GM12891 (cell line): ENCODE measurements around the gene TIGD6.

GRCh38 chr5:149152210-149152978 lies 11.1 kb downstream of the ABLIM3 start:
- RRBS: no CpG with 5 or more reads among the region's 2 CpGs

DNA sequence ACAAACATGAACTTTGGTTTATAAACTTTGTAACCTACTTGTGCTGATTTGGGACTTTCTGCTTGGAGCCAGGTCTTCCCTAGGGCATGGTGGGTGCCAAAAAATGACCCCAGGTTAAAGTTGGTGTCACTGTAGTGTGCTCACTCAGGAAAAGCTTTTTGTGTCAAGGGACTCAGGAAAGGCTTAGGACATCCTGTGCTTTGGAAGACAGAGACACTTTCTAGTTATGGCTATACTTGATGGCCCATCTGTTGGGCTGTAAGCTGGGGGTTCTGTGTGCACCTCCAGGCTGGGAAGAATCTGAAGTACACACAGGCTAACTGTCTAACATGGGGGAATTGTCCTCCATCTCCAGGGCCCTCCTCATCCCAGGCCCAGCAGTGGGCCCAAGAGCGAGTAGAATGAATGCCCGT lies 19.2 kb downstream of the ABLIM3 start:
- RRBS: no CpG with 5 or more reads among the region's 2 CpGs

DNA sequence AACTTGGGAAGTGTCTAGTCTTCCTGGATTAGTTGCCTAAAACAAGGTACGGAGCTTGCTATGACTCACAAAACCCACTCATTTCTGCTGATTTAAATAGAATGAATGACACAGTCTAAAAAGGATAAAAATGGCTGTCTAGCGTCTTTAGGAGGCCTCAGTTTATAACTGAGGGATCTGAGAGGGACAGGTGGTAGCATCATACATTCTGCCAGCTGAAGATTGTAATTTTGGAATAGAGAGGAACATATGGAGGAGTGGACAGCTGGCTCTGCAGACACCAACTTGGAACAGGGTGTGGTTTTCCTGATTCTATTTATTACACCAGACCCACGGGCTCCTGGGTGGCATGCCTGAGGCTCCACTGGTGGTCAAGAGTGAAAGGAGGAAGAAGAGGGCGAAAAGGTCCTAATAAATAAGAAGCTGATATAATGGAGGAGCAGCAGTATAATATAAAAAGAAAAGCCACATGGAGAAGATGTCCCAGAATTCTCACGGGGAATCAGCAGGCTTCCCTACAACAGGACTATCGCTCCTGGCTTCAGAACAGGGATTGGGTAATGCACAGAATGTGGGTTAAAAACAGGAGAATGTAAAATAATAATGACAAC lies 62.8 kb downstream of the ABLIM3 start:
- RRBS: no CpG with 5 or more reads among the region's 6 CpGs

DNA sequence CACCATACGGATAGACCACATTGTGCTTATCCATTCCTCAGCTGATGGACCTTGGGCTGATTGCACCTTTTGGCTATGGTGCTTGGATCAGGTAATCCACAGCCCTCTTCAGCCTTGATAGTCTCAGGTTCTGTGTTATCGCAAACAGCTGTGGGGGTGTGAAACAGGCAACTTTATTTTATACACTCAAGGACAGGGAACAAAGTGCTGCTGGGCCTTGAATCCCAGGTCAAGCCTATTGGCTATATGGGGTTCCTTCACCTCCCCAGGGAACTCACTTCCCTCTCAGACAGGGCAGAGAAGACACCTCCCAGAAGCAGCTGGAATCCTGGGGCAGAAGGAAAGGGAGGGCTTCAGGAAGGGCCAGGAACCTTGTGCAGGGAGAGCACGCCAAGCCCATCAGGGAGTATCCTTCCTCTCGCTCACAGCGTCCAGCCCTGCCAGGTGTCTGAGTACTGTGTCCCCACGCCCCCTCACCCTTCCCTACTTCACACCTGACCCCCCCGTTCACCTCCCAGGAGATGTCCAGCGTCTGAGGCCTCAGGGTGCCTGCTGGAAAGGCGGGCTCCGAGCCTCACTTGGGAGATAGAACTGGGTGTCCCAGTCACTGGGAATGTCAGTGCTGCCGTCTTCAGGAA lies 32.7 kb downstream of the AFAP1L1 start:
- RRBS: no CpG with 5 or more reads among the region's 11 CpGs

DNA sequence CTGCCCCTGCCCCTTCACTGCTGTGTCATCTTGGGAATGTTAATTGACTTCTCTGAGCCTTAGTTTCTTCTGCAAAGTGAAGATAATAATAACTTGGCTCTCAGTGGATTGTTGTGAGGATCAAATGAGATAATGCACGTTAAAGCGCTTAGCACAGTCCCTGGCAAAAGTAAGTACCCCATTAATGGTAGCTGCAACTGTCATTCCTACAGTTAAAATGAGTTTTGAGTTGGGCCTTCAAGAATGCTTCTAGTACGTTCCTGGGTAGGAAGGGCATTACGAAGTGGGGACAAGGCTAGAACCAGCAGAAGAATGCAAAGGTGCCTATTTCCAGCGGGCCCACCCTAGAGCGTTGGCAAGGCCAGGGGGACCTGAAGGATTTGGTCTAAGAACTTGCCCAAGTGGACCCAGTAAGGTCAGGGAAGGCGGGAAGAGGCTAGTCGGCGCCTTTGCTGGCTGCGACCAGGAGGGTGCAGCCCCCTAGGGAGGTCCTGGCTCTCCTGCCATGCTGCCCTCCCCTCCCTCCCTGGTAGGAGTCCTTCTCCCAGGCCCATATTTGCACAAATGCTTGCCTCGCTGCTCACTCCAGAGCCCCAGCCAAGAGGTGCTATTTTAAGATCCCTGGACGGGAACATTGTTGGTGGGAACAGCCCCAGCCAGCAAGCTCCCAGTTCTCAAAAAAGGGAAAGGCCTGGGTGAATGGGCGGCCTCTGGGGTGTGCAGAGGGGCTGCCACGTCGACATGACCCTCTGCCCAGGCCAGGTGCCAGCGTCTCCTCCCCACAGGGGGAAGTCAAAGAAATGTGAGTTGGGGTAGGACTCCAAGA lies 4.2 kb upstream of the IL17B start:
- RRBS: no CpG with 5 or more reads among the region's 16 CpGs

DNA sequence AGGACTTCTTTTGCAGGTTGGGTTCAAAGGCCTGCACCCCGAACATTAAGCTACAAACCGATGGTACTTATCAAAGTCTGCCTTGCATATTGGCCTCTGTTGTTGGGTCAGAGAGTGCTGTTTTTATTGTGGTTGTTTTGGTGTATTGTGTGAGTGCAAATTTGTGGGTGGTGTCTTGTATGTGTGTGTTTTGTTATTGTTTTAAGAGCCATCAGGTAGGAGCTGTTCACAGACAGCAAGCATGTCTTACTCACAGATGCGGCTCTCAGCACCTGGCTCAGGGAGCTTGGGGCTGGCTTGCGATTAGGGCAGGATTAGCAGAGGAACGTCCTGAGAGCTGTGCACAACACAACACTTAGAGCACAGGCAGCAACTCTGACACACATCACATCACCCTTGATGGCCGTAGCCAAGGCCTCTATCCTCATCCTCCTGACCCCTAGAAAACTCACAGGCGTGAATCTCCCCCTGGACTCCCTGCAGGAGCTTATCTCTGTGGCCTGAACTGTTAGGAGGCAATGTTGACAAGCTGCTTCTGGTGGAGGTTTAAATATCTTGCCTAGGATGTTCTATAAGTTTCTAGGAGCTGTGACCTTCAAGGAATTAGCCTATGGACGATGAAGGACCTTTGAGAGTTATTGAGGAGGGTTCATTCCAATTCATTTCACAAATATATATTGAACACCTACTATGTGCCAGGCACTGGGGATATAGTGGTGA lies 7.1 kb upstream of the IL17B start:
- RRBS: no CpG with 5 or more reads among the region's 8 CpGs

- RRBS: no CpG with 5 or more reads among the region's 4 CpGs
Observed at GRCh38 chr5:149411201-149411714, 32.2 kb upstream of the IL17B start.

- RRBS: no CpG with 5 or more reads among the region's 11 CpGs
Observed at GRCh38 chr5:149445623-149446481, 66.8 kb upstream of the IL17B start.

GRCh38 chr5:149453753-149454310 lies 74.7 kb upstream of the IL17B start:
- RRBS: no CpG with 5 or more reads among the region's 6 CpGs

DNA sequence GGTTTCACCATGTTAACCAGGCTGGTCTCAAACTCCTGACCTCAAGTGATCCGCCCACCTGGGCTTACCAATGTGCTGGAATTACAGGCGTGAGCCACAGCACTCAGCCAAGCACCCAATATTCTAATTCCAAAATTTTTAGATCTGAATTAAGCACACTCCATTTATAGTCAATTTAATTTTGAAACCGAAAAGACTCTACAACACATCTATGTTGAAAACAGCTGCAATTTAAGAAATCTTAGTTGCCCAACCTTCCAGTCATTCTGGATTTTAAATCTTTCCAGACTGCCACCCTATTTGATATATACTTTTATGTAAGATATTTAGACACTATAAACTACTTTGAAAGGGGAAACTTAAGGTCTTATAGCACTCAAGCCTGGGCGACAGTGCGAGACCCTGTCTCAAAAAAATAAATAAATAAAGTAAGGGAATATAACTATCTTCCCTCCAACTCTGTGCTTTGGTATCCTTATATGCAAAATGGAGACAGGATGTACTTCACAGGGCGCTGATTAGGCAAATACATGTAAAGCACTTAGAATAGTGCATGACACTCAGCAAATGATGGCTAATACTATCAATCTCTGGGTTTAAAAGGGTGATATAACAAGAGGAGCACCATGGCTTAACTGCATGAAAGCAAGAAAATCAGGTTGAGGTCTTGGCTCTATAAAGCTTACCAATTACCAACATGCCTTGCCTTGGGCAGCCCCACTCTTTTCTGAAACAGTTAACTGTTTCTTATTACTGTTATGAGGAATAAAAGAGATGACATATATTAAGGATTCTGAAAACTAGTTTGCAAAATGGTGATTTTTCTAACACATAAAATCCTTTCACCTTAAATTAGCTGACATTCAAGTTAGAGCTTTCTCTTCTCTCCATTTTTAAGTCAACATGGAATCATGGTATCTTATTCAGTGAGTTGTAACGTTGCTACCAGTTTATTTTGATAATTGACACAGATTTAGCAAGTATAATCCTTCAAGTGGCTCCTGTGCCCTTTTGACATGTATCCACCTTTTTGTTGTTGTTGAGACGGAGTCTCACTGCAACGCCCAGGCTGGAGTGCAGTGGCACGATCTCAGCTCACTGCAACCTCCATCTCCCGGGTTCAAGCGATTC lies 58.8 kb downstream of the CSNK1A1 start:
- RRBS: no CpG with 5 or more reads among the region's 12 CpGs

- RRBS: no CpG with 5 or more reads among the region's 17 CpGs
Observed at GRCh38 chr5:149564540-149565294, 13.5 kb upstream of the CSNK1A1 start.

GRCh38 chr5:149605627-149606903 lies 24.8 kb downstream of the ARHGEF37 start:
- RRBS: no CpG with 5 or more reads among the region's 14 CpGs

- RRBS: 99% methylated on average over 6 of the region's 14 CpGs
Observed at GRCh38 chr5:149609324-149609883, 28.1 kb downstream of the ARHGEF37 start.

- RRBS: no CpG with 5 or more reads among the region's 8 CpGs
Observed at GRCh38 chr5:149693852-149694500, 36.1 kb upstream of the PPARGC1B start.

GRCh38 chr5:149728271-149728587 lies 1.9 kb upstream of the PPARGC1B start:
- RRBS: no CpG with 5 or more reads among the region's 3 CpGs

DNA sequence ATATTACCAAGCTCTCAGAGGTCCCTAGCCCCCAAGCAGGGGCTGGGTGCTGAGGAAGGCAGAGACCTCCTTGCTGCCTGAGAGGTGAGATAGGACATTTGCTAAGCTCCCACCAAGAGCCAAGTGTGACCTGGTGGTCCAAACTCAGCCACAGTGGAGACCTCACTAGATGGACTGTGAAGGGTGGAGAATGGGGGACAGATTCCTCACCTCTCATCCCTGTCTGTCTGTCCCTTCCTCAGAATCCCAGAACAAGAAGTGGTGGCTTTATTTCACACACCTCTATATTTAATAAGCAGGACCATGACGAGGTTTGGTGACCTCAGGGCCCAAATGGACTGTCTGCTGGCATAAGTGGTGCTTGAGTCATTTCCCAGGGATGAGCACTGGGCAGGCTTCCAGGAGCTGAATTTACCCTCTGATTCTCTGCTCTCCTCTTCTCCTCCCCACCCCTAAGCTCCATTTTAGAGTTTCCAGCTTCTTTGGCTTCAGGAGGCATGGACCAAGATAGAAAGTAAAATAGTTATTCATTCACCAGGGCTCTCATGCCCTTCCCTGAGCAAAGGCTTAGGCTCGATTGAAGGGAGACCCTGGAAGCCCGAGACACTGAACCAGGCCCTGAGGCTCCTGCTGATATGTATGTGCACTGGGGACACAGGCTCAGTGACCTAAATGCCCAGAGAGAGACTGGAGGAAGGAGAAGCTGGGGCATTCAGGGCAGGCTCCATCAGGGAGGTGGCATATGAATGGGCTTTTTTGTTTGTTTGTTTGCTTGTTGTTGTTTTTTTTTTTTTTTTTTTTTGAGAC lies 69.0 kb downstream of the PPARGC1B start:
- RRBS: no CpG with 5 or more reads among the region's 3 CpGs

DNA sequence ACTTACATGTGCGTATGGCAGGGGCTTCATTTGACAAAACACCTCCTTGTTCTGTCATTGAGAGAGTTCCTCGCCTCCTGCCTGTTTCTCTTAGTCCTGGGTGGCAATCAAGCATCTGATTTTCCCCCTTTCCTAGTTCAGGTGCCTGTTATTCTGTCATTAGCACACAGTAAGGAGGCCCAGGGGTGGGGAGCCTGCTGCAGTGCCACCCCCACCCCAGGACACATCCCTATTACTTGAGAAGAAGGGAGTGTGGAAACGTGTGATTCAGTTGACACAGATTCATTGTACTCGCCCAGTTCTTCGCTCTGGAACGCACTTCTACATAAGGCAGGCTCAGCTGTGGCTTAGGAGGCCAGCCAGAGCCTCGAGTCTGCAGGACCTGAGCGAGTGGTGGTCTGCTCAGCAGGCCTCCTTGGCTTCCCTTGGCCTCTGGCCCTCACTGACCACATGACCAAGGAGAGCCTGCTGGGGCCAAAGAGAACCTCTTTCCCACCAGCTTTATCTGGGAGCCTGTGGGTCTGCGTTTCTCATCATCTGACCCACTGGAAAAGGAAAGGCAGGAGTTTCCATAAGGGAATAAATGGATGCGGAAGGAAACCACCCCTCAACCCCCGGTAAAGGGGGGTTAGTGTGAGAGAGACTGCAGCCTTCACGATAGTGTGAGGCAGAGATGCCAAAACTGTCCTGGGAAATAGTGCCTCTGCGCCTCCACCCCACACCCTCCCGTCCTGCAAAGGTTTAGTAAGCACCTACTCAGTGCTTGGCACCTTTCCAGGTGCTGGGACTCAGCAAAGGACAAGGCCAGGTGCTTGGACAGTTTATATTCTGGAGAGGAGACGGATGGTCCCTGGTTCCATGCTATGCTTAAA lies 73.6 kb downstream of the PPARGC1B start:
- RRBS: no CpG with 5 or more reads among the region's 15 CpGs

DNA sequence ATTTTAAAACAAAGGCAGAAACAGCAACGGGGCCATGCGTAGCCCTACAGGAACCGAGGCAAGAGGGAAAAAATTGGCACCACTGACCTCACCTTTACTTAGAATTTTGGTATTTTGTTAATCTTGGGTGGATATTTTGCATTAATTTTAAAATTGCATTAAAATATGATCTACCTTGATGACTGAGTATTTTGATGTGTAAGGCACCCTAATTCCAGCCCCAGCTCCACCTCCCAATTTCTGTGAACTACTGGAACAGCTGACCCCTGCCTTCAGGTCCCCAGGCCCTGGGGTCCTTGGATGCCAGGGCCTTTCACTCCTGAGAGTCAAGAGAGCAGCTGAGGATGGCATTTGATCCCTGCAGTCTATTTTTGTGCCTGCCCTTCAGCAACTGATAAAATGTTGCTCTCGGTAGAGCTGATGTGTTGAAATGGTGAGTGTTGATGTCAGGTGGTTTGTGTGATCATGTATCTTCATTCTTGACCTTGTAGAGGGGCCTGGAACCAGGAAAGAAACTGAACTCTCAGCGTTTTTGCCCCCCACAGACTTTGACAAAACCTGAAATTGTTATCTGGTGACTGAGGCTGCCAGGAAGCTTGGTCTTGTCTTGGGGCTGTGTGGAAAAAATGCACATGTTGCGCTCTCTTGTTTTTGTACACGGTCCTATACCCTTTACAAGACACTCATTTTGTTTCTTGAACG lies 78.1 kb downstream of the PPARGC1B start:
- RRBS: no CpG with 5 or more reads among the region's 8 CpGs

DNA sequence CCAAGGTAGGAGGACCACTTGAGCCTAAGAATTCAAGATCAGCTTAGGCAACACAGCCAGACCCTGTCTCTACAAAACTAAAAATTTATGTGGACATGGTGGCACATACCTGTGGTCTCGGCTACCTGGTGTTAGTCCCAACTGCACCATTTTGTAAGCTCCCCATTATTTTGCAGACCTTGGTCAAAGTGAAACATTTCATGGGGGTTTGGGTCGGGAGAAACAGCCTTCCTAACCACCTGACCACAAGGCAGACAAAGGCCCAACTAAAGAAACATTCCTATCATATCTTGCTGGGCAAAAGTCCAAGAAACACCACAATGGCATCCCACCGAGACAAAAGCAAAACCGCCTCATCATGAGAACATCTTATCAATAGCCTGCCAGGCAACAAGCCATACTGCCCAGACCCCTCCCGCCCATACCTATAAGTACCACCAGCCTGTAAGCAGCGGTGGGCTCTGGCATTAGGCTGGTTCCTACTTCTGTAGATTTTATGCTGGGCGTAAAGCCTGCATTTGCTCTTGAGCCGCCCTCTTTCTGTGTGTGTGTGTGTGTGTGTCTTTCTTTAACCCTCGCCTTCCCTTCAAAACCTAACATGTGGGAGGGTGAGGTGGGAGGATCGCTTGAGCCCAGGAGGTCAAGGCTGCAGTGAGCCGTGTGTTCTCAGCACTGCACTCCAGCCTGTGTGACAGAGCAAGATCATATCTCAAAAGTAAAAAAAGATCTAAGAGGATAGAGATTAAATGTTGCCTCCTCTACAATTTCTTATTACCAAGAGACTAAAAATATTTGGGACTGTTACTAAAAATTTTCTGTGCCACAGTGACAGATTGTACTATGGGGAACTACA lies 56.9 kb downstream of the PDE6A start:
- RRBS: no CpG with 5 or more reads among the region's 11 CpGs

GRCh38 chr5:149999866-150000846 lies at the start of gene TIGD6:
TIGD6 (minus strand) TSS chr5:150000654.
- RRBS: under 1% methylated on average over 10 of the region's 61 CpGs